Metastatic Breast Carcinoma in the Brain (tissue), 10 donors: ENCODE measurements around a stretch of chr10.

GRCh38 chr10:4123222-4123666 lies 338.2 kb upstream of the KLF6 start:
- PRO-cap, 10 experiments: no peak in any of the 10 experiments

DNA sequence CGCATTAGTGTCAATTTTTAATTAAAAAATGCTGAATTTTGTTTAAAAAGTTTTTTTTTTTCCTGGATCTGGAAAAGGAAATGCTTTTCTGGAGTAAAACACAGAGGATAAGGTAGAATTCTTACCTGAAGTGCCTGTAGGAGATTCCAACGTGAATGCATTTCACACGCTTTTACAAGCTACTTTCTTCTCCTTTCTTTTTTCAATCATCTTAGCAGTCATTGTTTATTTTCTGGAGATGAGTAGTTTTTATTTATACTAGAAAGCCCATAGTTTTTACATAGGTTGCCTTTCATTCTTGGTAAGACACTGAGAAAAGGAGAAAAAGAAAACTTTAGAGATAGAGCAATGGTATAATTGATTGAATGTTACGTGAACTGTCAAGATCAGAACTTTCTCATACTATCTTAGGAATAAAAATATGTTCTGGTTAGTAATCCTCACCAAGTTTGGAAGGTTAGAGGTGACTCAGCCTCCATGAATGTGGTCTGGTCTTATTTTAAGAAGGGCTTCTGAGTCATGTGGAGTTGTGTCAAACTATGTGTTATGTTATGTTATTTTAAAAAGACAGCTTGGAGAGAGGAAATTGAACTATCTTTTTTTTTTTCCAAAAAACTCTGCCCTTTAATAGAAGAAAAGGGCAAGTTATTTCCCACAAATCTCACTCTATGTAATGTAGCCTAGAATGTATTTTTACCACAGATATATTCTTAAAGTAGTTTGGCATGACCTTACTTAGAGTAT lies 458.5 kb upstream of the KLF6 start:
- PRO-cap, 10 experiments: peak in 1 of 10 experiments; most common minus-strand start position 157 of the sequence (in 1)

GRCh38 chr10:4319792-4320389 lies 506.1 kb upstream of the AKR1E2 start:
- PRO-cap, 10 experiments: no peak in any of the 10 experiments

DNA sequence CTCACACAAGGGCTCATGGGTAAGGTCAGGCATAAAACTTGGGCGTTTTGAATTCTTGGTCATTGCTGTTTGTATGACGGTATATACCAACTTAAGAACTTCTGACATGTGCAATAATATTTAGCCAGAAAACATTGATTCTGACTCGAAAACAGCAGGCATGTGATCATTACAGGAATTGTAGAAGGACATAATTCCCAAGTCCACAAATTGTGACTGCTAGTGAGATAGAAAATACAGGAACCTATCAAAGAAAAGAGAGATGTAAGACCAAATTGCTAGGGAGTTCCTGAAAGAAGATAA lies 202.5 kb upstream of the AKR1E2 start:
- PRO-cap, 10 experiments: peak in 2 of 10 experiments; most common minus-strand start position 56 of the sequence (in 2)

GRCh38 chr10:4662899-4664133 lies 162.7 kb upstream of the AKR1E2 start:
- PRO-cap, 10 experiments: peak in 7 of 10 experiments; most common plus-strand start chr10:4663414 (in 4); most common minus-strand start chr10:4663174 (in 1)

GRCh38 chr10:4766392-4766852 lies 59.6 kb upstream of the AKR1E2 start:
- PRO-cap, 10 experiments: peak in 2 of 10 experiments; most common plus-strand start chr10:4766698 (in 1)

DNA sequence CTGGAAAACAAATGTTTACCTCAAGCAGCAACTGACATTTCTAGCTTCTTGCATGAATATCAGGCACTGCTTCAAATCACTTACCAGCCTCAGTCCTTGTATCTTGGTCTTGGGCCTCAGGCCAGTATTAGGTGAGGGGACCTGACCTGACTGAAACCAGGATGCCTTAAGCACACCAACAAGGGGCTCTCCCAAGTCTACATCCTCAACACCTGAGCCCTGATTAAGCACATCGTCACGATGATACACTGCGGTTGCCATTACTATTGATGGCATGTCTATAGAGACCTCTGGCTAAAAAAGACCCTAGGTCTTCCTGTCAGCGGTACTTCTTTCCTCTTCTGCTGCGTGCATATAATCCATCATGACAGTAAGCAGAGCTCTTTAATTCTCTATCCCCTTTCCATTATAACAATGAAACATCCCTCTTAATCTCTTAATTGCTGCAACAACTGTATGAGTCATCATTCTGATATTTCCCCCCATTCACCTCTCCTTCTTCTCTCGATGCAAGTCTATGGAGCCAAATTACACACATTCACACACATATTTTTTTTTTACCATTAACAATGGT lies 45.4 kb upstream of the AKR1E2 start:
- PRO-cap, 10 experiments: no peak in any of the 10 experiments

- PRO-cap, 10 experiments: peak in 8 of 10 experiments; most common plus-strand start chr10:4826690 (in 3); most common minus-strand start chr10:4826618 (in 8)
These were observed 574 bp downstream of the AKR1E2 start for GRCh38 chr10:4826411-4827151.

- PRO-cap, 10 experiments: no peak in any of the 10 experiments
These were observed 41.5 kb downstream of the AKR1E2 start for GRCh38 chr10:4867389-4867995.

- PRO-cap, 10 experiments: no peak in any of the 10 experiments
These were observed 42.2 kb downstream of the AKR1E2 start for GRCh38 chr10:4868036-4868825.

DNA sequence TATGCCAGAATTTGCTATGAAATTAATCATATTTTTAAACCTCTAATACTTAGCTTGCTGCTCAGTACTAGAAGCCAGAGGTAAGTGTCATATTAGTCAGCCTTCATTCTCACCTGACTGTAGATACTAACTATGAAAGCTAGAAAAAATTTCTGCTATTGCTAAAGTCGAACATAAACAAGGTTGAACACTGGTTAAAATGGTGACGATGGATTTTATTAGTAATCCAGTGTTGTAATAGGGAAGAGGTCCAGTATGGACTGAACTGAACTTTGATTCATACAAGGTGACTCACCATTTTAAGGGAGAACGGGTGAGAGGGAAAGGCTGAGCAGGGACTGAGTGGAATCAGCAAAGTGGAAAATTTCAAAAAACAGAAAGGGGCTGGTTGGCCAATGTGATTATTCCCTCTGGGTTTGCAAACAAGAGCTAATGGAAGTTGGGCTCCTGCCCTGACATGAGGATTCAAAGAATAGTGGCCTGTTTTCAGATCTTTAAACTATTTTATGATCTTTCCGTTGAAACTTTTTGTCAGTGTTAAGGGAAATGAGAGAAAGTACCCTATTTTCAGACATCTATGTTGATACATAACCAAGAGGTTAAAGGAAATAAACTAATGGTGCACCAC lies 15.5 kb upstream of the AKR1C1 start:
- PRO-cap, 10 experiments: peak in 1 of 10 experiments; most common plus-strand start position 302 of the sequence (in 1)

- PRO-cap, 10 experiments: no peak in any of the 10 experiments
These were observed 8.0 kb downstream of the AKR1C2 start for GRCh38 chr10:4995655-4996012.

DNA sequence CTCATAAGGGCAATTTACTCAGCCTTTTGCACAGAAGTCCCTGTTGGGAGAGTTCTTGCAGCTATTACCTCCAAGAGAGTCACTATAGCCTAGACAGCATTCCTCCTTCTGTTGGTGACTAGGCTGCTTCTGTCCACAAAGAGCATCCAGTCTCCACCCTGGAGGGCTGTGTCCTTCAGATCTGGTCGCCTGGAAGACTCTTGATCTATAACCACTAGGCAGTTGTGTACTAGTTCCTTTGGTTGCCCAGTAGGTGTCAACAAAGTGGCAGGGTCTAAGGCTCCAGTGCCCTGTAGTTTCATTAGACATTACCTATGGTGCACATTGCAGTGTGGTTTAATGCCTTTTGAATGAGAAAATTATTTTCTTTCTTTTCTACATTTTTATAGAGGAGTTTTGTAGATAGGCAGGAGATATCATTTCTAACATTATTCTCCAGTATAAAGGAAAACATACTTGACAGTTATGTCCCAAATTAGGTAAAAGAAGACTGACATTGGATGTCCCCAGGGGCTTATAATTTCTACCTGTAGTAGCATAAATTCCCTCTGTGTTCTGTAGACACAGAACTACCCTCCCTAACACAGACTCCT lies 11.4 kb upstream of the AKR1C2 start:
- PRO-cap, 10 experiments: no peak in any of the 10 experiments

DNA sequence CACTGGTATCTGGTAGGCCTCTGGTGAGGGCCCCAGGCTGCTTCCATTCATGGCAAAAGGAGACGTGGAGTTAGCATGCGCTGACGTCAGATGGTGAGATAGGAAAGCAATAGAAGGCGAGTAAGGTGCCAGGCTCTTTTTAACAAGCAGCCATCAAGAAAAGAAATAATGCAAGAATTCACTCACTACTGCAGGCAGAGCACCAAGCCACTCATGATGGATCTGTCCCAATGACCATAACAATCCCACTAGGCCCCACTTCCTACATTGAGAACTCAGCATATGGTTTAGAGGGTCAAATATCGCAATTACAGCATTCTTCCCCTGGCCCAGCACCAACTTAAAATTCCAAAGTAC lies 37.9 kb downstream of the AKR1C8 start:
- PRO-cap, 10 experiments: no peak in any of the 10 experiments

DNA sequence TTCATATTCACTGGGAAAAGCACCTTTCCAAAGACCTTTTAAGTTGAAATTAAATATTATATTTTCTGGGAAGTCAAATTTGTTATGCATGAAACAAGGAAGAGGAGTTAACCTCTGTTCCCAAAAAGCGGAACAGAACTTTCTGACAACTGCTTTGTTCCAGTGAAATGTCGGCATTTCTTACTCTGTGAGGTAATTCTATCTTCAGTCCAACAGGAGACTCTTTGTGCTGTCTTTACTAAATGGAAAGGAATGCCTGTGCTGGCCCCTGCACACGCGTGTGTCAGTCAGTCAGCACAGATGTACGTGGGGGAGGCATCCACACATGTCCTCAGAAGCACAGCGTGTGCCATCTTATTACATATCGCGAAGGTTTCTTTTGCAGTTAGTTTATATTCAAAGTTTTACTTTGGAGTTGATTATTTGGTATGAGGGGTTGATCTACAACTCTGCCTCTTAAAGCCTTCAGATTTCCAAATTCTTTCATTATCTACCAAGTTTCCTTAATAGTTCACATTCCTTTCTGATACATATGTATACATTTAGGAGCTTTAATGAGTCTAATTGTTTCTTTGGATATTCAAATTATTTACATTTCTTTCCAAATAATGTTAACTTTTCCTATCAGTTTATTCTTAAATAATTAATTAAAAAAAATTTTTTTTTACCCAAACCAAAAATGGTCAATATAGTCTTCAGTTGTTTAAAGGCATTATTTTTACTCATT lies 37.6 kb downstream of the NET1 start:
- PRO-cap, 10 experiments: peak in 4 of 10 experiments; most common plus-strand start position 297 of the sequence (in 2); most common minus-strand start position 179 of the sequence (in 3)

GRCh38 chr10:5452120-5452661 lies 39.8 kb downstream of the NET1 start:
- PRO-cap, 10 experiments: no peak in any of the 10 experiments

DNA sequence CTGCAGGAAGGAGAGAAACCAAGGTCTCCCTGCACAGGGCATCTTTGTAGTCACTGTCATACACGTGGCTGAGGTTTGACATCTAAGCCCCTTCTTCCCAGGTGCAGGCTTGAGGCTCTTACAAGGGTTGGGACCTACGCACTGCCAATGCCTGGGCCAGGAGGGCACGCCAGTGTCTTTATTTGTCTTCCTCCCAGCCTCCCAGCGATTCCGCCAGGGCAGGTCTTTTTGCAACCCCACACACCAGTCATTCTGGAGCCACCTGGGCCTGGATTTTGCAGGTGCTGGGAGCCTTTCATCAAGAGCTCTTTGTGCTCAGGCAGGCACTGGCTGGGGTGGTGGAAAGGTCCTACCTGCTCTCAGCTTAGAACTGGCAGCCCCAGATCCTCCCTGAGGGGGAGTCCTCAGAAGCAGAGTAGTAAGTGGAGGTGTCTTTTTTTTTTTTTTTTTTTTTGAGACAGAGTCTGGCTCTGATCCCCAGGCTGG lies 3.1 kb downstream of the CALML3 start:
- PRO-cap, 10 experiments: peak in 2 of 10 experiments; most common plus-strand start position 250 of the sequence (in 2); most common minus-strand start position 254 of the sequence (in 1)

- PRO-cap, 10 experiments: no peak in any of the 10 experiments
These were observed 3.6 kb downstream of the CALML3 start for GRCh38 chr10:5528431-5528757.

GRCh38 chr10:5549575-5550116 lies 24.9 kb downstream of the CALML3 start:
- PRO-cap, 10 experiments: peak in 4 of 10 experiments; most common plus-strand start chr10:5549907 (in 4); most common minus-strand start chr10:5549719 (in 2)

DNA sequence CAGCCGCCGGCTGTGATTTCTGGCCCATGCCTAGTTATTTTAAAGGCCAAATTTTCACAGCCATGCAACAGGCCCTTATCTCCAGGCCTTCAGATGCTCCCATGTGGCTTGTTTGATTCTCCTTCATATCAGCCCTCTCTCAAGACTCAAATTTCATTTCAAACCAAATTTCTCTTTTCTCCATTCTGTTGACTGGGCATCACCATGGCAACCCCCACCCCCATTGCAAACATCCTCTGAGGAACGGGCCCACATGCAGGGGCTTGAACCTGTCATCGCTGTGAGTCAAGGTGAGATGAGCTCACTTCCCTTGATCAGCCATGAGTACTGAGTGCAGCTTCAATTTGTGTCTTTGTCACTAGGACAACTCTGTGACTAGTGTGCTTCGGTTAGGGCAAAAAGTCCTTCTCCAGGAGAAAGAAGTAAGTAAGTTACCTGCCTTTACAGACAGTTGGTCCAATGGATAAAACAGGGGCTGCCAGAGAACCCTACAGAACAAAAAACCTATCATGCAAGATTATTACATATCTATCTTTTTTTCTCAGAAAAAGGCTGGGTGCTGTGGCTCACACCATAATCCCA lies 41.9 kb downstream of the CALML3 start:
- PRO-cap, 10 experiments: no peak in any of the 10 experiments